Camera-type eye (tissue), 1 donor: ENCODE measurements around a stretch of chr20.

DNA sequence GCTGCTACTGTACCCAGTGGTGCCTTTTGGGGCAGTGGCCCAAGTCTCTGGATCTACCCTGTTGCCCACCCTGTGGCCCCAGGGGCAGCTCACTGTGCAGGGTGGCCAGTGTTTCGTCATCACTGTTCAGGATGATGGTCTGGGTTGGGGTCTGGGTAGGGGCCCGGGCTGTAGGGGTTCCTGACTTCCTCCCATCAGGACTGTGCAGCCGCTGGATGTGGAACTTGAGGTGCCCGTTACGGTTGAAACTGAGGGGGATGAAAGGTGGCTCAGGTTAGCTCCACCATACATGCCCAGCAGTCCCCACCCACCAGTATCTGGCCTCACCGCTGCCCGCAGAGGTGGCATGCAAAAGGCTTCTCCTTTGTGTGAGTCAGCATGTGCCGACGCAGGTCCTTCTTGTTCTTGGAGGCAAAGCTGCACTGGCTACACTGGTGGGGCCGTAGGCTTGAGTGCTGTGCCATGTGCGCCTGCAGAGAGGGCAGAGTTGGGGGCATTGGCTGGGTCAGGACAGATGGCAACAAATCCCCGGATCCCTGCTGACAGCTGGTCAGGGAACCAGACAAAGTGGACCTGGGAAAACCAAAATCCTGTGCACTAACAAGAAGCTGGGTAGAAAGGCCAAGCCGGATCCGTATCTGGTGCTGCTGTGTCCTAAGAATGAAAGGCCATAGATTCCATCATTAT, 15.8 kb downstream of the PCIF1 start:
- RAMPAGE, long total RNA, result no peak

GRCh38 chr20:46005210-46005691, 3.5 kb upstream of the MMP9 start:
- RAMPAGE, long total RNA, result no peak

GRCh38 chr20:46072317-46073268, 17.2 kb downstream of the NCOA5 start:
- RAMPAGE, long total RNA, result no peak

GRCh38 chr20:46568564-46569149, 18.2 kb upstream of the OCSTAMP start:
- RAMPAGE, long total RNA, result no peak

- RAMPAGE, long total RNA, result no peak
Measured at GRCh38 chr20:46710423-46710861, 993 bp downstream of the SLC2A10 start.

DNA sequence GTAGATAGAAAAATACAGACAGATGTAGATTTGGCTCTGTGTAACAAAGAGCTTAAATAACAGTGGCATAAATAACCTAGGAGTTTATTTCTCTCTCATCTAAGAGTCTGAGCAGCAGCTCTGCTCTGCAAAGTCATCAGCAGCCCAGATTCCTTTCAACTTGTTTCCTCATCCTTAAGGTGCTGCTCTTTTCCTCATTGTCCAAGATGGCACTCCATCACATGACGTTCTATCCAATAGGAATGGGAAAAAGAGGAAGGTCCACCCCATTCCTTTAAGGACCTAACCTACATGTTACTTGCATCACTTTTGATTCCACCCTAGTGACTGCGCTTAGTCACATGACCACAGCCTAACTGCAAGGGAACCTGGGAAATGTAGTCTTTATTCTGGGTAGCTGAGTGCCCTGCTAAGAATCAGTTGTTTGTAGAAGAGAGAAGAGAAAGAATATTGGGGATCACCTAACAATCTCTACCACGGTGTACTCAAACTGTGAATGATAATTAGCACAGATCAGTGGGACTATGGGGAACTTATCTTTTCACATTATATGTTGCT, 76.6 kb downstream of the EYA2 start:
- RAMPAGE, long total RNA, result no peak

DNA sequence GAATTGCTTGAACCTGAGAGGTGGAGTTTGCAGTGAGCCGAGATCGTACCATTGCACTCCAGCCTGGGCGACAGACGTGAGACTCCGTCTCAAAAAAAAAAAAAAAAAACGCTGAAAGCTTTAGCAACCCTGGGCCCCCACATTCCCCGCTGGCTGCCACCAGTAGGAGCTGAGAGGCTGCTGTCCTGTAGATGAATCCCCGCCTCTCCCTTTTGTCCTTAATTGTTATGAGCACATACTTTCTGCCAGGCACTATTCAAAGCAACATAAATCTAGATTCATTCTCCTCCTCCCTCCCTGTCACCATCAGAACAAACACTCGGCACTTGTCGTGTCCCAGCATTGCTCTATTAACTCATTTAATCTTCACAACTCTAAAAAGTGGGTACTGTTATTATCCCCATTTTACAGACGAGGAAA, 97.2 kb downstream of the EYA2 start:
- RAMPAGE, long total RNA, result no peak

DNA sequence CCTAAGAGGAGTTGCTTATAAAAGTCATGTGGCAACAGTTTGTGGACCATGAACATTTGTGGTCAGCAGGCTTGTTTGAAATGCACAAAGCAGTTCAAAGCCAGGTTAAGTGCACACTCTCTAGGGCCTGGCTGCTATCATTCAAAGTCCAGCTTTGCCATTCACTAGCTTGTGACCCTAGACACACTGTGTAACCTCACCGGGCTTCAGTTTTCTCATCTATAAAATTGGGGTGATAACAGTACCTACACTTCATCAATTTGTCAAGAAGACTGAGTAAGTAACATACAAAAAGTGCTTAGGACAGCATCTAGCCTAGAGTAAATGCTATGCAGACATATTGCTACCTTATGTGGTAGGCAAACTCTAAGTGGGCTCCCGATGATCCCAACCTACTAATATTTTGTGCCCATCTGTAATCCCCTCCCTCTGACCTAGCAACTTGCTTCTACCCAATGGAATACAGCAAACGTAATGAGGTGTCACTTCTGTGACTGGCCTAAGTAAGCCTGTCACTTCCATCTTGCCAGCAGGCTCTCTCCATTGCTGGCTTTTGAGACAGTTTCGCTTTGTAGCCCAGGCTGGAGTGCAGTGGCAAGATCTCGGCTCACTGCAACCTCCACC, 122.9 kb downstream of the ZMYND8 start:
- RAMPAGE, long total RNA, result no peak

DNA sequence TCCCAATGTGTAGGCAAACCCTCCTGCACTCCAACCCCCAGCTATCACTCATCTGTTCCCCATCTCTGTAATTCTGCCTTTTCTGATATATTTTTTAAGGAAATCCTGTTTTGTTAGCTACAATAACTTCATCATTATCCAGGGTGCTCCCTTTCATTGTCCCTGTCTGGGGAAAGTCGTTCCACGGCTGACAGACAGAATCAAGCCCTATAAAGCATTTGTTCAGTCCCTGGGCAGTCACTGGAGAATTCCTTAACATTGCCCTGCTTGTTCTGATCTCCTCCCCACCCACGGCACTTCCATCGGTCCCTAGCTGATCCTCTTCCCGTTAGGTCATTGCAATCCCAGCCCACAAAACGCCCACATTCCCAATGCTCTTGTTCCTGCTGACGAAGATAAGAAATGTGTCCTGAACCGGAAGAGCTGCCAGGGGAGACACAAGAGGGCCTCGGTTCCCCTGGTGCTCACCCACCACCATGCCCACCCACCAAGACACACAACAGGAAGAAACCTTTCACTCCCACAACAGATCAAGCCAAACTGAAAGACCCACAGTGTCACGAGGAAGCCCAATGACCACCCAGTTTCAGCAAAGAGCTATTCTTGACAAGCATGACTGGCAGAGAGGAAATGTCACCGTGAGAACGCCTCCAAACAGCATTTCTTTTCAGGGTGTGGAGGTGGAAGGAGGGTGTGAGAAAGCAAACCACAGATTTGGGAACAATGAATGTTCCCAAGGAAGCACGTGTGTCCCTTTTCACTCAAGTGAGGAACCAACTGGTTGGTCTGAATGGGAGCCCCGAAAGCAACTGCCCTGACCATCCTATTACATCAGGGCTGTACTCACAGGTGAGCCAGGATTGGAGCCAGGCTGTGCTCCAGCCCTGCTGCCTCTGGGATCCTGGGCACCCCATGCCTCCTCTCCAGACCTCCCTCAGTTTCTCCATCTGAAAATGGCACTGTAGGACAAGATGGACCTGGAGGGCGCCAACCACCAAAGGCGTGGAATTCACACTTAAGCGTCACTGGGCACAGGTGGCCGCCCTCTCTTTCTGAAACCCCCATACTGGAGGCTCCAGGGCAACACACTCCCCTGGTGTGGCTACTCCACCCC, 97.6 kb downstream of the ZMYND8 start:
- RAMPAGE, long total RNA, result no peak

DNA sequence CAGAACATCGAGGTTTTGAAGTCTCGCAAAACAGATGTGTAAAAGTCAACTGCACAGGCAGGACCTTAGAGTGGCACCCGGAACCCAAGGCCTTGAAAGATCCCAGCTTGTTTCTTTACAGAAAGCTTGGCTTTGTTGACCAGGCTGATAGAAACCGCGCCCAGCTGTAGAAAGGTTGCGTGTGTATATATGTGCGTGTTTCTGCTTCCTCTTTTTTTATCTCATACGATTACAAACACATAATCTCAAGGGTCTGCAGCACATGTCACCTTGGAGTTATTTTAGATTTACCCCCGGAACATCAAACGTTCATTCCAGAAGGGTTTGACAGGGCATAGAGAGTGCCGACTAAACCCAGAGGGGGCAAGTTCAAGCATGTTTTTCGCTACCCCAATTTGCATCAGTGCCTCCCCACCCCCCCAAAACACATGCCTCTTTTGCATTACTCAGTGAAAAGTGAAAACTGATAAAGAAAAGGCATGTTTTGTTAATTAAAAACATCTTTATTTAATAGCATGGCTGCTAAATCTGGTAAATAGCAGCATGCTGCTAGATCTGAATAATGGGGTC, 33.3 kb upstream of the NCOA3 start:
- RAMPAGE, long total RNA, result no peak

GRCh38 chr20:47502575-47503469, 1.1 kb downstream of the NCOA3 start:
- RAMPAGE, long total RNA, result no peak

DNA sequence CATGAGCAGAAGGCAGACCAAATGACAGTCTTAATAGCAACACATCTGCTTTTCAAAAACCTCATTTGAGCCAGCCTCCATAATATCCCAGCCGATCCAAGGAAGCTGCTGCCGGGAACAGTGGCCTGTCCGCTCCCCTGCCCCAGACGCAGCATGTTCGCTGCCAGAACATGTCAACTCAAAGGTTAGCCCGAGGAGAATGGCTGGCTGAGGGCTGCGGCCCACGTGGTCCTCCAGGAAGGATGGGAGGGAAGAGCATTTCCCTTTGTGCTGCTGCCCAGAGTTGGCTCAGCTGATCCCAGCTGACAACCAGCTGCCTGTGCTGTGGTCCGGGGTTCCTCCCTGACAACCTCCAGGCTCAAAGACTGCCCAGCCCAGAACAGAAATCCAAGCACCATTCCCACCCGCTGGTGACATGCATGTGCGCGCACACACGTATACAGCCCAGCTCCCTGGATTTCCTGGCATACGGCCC, 102.9 kb downstream of the SULF2 start:
- RAMPAGE, long total RNA, result no peak

DNA sequence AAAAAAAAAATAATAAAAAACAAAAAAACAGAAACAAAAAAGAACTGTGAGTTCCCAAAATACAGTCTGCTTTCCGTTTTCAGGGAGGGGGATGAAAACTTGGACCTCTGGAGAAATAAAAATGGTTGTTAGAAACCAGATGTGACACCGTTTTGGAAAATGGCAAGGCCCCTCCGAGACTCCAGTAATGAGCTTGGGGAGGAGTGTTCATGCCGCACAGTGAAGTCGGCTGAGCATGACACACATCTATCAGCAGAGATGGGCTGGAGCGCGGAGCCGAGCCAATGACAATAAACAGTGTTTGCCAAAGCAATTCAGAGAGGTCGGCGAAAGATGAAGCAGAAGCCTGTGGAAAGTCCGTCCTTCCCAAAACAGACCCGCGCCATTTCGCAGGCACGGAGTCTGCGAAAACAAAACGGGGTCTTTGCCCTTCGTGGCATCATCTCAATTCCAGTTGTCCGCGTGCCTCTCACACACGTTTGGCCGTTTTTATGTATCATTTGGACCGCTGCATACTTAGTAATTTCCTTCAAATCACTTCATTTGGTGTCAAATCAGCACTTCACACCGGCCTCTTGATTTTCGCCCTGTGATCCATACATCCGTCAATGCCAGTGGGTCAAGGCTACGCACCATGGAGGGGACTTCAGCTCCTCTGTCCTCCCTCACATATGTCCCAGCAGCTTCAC, 71.4 kb downstream of the SULF2 start:
- RAMPAGE, long total RNA, result no peak

GRCh38 chr20:47741854-47742540, 43.3 kb downstream of the SULF2 start:
- RAMPAGE, long total RNA, result no peak

DNA sequence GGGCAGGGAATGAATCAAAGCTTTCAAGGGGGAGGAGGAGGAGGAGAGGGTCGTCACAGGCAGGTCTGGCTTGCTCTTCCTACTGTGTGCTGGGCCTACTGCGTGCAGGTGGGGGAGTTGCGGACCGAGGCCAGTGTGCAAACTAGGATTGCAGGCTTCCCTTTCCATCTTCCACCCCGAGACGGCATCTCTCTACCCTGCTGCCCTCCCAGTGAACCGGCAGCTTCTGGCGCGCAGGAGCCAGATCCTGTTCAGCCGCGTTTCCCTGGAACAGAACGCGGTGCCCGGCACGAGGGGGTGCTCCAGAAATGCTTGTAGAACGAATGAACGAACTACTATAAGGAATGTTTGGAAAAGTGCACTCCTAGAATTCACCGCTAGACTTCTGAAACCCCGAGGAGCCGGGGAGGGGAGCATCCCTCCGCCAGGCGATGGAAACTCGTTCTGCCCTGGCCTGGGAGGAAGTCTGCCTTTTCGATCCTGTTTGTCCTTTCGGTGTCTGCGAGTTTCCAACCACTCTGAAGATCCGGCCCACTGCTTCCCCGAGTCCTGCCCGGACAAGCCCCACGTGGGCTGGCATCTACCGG, 820 bp downstream of the SULF2 start:
- RAMPAGE, long total RNA, result no peak

DNA sequence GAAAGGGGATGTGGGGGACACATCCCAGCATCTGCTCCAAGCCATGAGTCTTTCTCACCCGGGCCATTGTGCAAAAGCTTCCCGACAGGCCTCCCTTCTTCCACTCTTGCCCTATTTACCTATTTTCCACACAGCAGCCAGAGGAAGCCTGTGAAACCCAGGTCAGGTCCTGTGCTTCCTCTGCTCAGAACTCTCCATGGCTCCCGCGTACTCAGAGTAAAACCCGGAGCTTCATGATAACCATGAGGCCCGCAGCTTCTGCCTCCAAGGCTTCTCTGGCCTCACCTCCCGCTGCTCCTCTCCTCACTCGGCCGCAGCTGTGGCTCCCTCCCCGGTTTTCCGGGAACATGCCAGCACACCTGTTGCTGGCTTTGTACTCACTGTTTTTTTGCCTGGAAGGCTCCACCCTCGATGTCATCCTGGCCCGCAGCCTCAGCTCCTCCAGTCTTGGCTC, 57.5 kb upstream of the SULF2 start:
- RAMPAGE, long total RNA, result no peak

DNA sequence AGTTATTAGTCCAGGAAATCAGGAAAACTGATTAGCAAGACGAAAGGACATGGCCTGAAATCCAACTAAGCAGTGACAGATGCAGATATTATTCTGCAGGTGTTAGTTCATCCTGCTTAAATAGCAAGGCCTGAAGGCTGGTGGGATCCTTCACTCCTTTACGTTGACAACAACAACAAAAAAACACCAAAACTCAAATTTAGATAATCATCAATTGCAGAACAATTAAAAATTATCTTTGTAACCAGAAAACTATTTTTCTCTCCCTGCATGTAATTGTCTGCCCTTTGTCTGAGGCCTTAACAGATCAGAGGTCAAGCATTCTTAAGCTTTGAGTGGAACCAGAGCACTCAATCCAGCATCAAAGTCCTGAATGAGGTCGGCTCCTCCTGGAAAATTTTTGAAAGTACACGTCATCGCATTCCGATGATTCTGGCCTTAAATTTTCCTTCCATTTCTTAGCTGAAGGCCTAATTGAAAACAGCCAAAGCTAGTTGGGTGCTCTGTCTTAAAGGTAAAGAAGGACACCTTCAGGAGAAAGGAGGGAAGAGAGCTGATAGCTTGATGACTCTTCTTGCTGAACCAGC, 510.1 kb upstream of the SULF2 start:
- RAMPAGE, long total RNA, result no peak

DNA sequence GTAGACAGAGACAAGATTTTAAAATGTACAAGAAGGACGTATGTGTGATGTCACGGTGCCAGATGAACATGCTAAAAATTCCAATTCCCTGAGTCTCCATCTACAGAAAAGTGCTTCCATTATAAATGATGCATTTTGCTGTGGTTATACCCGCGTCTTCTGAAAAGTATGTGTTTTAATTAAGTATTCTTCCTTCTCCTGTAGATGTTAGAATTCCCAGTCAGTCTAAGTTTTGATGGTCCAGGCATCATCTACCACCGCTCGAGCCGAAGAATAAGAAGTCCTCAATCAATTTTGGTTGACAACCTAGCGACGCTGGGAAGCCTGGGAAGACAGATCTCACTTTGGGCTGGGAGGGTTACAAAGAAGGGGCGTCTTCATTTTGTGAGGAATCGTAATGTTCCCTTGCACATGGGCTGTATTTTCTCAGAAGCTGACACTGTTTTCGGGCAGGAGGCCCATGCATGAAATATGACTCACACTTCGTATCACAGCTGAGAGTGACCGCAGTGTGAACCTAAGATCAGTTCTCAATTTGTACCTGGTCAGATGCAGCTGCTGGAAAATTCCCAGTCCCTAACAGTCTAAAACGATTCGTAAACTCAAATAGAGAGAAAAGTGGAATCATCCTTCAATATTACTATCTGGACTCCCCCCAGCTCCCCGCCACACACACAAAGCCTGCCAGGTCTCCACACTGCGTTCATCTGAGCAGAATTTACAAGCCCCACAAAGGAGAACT, 488.8 kb downstream of the PREX1 start:
- RAMPAGE, long total RNA, result no peak

DNA sequence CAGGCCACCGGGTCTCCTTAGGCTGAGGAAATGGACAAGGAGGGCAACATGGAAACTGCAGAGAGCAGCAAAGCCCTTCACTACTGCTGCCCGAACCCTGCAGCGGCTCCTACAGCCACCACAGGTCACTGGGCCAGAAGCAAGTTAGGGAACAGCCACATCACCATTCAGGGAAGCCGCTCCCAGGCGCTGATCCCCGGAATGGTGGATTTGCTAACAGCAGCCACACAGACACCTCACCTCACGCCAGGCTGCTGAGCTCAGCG, 453.9 kb downstream of the PREX1 start:
- RAMPAGE, long total RNA, result no peak

GRCh38 chr20:48651111-48651783, 176.6 kb downstream of the PREX1 start:
- RAMPAGE, long total RNA, result no peak